ENCODE measurements around the genes HMGB1 and RXFP2.

DNA sequence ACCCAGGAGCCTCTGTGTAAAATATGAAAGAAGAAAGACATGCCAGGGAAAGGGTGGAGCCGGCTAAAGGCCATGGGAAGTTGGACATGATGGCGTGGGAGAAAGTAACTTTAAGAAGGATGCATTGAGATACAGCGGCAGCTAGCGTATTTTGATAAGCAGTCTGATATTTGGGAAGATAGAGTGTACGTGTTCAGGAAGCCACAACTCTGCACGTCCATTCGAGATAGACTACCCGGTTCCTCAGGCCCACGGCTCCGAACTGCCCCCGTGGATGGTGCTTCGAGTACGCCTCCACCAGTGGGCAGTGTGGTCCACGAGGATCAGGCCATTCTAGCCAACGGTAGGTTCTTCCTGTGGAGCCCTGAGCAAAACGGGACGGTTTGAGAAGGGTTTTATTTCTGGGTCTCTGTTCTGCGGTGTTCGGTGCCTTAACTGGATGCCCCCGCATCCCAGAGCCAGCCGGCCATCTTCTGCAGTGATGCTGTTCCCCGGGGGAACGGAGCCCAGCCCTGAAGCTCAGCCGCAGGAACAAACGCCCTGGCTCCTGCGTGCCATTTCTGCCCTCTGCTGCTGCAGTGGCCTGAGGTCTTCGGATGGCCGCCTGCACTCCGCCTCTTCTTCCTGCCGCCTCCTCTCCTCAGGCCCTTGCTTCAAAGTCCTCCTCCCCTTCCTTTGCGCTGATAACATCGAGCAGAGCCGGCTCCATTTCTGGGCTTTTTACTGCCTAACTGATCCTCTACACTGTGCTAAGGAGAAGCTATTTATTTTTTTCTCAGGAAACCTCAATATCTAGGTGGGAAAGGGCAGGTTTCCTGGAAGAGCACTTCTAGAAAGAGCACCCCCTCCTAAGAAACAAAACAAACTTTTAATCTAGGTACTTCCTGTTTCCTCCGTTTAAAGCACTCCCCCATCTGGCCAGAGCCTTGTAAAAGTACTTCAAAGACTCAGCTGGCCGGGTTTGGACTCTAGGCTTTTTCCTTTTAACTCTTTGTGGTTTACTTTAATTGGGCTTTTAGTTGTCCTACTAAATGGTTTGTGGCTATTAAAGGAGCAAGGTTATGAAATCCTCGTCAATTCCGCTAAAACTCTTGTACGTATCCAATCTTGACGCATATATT is 36.1 kb upstream of the SLC46A3 start:
- CAGE, long polyA plus RNA = no peak
- RRBS = no CpG with 5 or more reads among the region's 39 CpGs

DNA sequence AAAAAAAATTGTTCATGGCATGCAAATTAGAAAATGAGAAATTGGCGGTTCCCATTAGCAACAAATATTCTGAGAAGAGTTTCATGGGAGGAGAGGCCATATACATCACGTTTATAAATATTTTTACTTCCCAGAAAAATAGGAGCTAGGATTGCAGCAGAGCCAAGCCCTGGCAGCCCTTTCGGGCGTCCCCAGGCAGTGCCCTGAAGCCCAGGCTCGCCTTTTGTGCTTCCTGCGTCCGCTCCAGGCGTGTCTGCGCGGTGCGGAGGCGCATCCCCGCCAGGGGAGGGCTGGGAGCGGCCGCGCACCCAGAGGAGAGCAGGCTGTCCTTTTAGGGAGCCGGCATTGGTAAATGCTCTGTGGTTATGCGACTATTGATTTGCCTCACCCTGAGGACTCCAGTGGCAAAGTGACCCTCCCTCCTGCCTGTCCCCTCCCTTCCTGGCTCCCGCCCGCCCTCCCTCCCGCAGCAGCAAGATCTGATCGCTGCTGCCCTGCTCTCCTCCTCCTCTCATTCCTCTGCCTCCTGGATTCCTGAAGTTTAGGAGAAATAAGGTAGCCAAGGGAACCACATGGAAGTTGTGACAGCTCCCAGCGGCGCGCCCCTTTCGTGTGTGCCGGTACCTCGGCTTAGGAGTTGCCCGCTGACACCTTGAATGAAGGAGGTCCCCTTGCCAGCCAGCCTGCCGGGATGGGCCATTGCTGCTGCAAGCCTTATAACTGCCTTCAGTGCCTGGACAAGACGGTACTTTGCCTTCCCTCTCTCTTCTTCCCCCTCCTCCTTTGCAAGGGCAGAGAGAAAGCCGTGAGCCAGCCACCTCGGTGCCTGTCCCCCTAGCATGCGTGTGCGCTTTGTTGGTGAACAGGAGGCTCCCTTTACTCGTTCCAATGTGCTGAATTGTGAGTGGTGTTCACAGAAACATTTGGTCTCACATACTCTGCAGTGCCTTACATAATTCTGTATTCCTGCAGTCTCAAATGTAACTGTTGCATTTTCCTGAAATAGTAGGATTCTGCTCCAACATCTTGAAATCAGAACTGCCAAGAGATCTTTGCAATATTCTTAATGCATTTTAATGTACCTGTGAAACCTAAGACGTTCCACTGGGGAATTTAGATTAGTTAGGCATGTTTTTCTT is 167.0 kb downstream of the SLC7A1 start:
- CAGE, long polyA plus RNA = no peak
- RRBS = 4% methylated on average over 4 of the region's 37 CpGs

DNA sequence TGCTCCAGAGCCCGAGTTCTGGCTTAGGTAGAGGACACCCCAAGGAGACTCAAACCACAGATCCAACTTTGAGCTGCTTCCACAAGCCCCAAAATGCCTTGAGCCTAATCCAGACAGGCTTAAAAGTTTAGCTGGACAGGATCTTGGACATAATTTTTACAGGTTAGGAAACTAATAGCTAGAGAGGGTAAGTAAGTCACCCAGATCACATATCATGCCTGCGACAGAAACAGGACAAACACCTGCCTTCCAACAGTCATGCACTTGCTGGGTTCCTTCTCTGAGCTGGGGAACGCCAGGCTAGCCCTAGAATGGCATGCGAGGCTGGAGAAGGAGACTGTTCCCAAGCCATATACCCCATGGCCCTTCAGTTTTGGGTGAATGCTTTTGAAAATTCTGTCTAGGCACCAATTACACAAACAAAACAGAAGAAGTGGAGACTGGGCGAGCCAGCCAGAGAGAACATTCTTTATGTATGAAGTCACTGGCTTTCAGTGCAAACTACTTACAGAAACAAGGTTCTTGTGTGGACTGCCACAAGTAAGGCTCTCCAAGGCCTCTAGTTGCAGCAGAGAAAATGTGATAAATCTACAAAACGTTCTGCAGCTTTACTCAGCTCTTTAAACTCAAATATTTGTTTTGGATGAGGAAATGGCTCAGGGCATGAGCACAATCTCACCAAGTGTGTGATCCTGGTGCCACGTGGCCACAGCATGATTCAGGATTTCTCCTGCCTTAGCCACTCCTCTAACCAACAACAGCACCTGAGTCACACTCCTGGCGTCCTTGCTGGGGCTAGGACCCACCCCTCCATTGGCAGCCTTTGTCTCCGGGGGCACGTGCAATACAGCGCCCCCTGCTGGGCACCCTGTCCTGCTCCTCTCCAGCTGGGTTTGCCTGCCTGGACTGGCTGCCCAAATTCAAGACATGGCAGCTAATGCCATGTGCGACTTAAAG is 73.4 kb upstream of the UBL3 start:
- CAGE, long polyA plus RNA = no peak
- RRBS = no CpG with 5 or more reads among the region's 12 CpGs

DNA sequence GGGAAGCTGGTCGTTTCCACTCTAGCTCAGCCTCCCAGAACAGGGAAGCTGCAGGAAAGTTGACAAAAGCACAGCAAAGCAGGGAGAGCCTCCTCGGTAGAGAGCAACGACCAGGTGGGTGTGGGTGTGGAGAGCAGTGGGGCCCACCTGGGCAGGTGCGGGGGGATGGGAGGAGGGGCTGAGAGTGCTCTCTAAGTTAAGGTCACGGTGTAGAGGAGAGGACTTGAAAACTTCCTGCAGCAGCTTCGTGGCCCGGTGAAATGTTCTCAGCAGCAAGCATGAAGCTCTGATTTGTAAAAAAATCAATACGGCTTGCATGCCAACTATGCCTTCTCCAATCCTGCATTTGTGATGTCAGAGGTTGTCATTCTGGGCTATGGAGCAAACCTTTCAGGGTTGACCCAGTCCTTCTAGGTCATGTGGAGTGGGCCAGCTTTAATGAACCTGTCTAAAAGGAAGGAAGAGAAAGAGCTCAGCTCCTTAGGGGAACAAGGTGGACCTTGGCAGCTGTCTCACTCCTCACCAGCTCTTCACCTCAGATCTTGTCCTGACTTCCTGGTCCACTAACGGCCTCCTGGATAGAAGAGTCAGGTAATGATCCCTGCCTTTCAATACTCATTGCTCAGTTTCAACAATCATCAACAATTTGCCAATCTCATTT is 85.8 kb upstream of the UBL3 start:
- CAGE, long polyA plus RNA = no peak
- RRBS = no CpG with 5 or more reads among the region's 9 CpGs

GRCh38 chr13:30049748-30050077 is 199.3 kb upstream of the UBL3 start:
- CAGE, long polyA plus RNA = no peak
- RRBS = no CpG with 5 or more reads among the region's 5 CpGs

- CAGE, long polyA plus RNA = no peak
- RRBS = no CpG with 5 or more reads among the region's 14 CpGs
Observed at GRCh38 chr13:30132504-30132912, 174.8 kb downstream of the KATNAL1 start.

- CAGE, long polyA plus RNA = no peak
- RRBS = no CpG with 5 or more reads among the region's 11 CpGs
Observed at GRCh38 chr13:30307781-30308084, 382 bp upstream of the KATNAL1 start.

DNA sequence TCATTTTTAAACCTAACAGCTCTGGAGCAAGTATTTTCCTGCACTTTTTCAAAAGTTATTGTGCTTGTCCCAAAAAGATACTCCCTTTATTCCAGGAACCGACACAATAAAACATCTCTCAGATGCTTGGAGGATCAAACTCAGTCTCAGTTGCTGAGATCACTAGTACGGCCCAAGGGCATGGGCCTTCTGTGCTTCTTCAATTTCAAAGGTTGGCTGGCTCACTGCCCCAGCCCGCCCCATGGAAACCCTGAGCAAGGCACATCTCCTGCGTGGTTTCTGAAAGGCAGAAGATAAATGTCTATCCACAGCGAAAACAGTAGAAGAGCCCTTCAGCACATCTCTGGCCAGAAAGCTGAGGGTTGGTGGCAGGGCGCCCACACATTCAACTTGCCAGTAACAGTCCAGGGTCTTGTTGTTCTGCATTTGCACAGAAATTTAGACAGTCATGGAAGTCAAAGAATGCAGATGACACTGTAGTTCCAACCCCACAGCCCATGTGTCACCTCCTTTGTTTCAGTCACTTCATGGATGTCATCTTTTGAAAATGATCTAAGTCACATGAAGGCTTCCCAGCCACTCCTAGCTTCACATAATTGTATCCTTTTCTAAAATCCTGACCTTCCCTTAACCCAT is 24.0 kb upstream of the KATNAL1 start:
- CAGE, long polyA plus RNA = no peak
- RRBS = no CpG with 5 or more reads among the region's 6 CpGs

DNA sequence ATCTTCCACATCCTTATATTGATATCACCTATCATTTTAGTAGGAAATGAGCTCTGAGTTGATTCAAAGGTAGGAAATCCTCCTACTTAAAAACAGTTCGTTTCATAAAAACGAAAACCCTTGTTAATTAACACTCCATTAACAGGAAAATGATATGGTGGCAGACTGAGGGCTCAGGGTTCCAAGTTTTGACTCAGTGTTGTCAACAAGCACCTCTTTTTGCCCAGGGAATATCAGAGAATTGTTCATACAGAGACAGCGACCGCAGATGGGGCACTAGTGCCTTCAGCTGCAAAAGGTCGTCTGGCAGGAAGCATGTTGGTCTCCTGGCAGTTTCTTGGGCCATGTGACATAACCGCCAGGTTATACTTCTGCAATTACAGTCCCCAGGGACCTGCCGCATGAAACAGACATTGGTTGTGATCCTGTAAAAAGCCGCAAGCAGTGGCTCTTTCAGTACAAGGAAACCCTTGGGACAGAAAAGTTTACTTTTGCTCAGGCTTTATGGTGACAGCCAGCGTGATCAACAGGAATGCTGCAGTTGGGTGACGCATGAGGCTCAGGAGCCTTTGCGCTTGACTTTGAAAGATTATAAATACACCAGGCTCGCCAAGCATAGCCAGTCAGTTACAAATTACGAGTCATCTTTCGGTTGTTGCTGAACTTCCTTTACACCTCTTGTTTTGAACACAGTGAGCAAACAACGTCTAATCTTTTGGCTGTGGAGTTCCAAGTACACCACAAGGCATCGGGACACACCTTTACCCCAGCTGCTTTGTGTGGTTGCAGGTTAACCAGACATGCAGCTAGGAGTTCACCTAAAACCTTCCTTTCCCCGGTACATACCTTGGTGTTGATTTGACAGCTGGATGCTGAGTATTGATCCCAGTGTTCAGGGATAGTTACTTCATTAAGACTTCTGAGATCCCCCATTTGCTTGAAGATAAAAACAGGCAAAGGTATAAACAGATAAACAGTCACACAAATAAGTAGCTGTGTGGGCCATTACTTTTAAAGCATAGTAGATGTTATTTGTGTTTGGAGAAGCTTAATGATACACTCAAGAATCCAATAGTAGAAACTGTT is 50.5 kb upstream of the UBE2L5 start:
- CAGE, long polyA plus RNA = no peak
- RRBS = no CpG with 5 or more reads among the region's 17 CpGs

- CAGE, long polyA plus RNA = no peak
- RRBS = 2% methylated on average over 36 of the region's 53 CpGs
Observed at GRCh38 chr13:30465287-30465590, 497 bp downstream of the HMGB1 start.

DNA sequence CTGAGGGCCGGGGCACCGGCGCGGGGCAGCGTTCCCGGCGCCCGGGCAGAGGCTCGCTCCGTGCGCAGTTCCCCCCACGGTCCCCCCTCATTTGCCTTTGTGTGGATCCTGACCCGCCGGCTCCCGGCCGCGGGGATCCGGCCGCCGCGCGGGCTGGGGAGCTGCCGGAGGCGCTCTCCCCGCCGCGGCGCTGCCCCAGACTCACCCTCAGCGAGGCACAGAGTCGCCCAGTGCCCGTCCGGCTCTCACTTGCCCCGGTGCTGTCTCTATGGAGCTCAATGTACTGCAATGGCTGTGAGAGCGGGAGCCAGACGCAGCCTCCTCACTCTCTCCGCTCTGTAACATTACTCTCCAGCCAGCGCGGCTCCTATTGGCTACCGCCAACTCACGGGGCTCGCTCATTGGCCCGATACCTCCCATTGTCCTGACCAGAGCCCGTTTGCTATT is at the start of gene HMGB1:
TSS of gene HMGB1 (minus strand) at position 346 of the 447 bp plus-strand sequence.
- CAGE, long polyA plus RNA = no peak
- RRBS = 3% methylated on average over 12 of the region's 43 CpGs

DNA sequence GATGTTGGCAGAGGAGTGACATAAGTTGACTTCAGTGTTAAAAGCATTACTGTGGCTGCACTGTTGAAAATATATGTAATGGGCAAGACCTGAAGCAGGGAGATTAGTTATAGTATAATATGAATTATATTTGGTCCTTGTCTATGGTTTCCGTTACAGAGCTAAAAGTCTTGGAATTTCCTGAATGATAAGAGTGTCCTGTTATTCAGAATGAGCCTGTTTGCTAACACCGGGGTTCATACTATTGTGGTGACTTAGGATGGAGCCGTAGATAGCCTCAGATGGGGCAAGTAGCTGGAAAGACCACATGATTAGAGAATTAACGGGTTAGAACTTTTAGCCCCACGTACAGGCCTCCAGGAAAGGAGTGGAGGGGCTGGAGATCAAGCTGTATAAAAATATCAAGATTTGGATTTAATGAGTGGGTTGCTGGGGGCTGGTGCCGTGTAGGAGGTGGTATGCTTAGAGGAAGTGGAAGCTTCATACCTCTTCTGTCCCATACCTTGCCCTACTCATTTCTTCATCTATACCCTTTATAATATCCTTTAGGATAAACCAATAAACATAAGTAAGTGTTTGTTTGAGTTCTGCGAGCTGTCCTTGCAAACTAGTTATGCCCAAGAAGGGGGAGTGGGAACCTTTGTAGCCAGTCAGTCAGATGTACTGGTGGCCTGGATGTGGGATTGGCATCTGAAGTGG is 5.8 kb downstream of the USPL1 start:
- CAGE, long polyA plus RNA = no peak
- RRBS = no CpG with 5 or more reads among the region's 7 CpGs

- CAGE, long polyA plus RNA = no peak
- RRBS = no CpG with 5 or more reads among the region's 5 CpGs
Observed at GRCh38 chr13:30648312-30648955, 30.7 kb downstream of the USPL1 start.

DNA sequence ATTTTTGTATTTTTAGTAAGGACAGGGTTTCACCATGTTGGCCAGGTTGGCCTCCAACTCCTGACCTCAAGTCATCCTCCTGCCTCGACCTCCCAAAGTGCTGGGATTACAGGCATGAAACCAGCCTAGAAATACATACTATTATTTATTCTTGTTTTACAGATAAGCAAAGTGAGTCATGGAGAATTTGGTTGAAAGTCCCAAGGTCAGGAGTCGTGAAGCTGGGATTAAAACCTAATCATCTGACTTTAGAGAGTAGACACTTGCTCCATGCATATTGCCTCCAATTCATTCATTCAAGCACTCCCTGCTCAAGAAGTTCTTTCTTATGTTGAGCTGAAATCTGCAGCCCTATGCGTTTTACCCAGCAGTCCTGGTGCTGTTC is 4.2 kb downstream of the ALOX5AP start:
- CAGE, long polyA plus RNA = no peak
- RRBS = no CpG with 5 or more reads among the region's 3 CpGs

GRCh38 chr13:30803074-30803511 is 67.8 kb downstream of the ALOX5AP start:
- CAGE, long polyA plus RNA = no peak
- RRBS = 23% methylated on average over 9 of the region's 27 CpGs

GRCh38 chr13:30907018-30908222 is 1.3 kb downstream of the MEDAG start:
- CAGE, long polyA plus RNA = no peak
- RRBS = no CpG with 5 or more reads among the region's 15 CpGs

- CAGE, long polyA plus RNA = no peak
- RRBS = no CpG with 5 or more reads among the region's 3 CpGs
Observed at GRCh38 chr13:31073839-31074609, 87.7 kb downstream of the HSPH1 start.

DNA sequence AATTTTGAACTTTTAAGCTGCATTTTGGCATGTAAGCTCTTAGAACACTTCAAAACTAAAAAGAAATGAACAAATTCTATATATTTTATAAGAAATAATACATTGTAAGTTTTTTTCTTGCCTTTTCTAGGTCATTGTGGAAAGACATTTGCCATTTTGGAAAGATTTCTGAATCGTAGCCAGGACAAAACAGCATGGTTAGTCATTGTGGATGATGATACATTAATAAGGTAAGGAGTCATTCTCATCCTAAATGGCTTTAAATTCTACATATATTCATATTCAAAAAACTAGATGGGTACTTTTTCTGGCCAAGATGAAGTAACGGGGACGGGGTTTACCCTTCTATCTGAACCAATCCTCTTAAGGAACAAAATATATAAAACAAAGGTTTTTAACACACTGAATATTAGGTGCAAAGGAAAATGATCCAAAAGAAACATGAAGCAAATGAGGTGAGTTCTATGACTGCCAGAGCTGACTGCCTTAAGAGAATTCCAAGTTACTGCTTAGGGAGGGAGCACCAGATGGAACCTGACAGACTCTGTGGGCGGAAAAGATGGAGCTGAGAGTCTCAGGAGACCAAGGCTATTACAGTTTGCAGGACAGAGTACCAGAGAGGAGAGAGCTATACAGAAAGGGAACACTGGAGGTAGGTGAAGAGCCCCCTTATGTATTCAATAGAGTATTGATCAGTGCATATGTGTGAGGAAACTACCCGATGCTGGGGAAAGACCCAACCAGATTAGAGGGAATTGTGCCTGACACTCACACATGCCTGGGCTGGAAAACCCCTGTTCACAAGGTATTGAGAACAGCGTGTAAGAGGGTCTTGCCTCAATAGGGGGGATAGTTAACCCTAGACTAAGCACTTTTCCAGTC is 87.1 kb downstream of the B3GLCT start:
- CAGE, long polyA plus RNA = no peak
- RRBS = no CpG with 5 or more reads among the region's 6 CpGs

GRCh38 chr13:31739401-31739853 is at the start of gene RXFP2:
Gene RXFP2, plus strand, starts transcription at chr13:31739526.
- CAGE, long polyA plus RNA = no peak
- RRBS = no CpG with 5 or more reads among the region's 3 CpGs

DNA sequence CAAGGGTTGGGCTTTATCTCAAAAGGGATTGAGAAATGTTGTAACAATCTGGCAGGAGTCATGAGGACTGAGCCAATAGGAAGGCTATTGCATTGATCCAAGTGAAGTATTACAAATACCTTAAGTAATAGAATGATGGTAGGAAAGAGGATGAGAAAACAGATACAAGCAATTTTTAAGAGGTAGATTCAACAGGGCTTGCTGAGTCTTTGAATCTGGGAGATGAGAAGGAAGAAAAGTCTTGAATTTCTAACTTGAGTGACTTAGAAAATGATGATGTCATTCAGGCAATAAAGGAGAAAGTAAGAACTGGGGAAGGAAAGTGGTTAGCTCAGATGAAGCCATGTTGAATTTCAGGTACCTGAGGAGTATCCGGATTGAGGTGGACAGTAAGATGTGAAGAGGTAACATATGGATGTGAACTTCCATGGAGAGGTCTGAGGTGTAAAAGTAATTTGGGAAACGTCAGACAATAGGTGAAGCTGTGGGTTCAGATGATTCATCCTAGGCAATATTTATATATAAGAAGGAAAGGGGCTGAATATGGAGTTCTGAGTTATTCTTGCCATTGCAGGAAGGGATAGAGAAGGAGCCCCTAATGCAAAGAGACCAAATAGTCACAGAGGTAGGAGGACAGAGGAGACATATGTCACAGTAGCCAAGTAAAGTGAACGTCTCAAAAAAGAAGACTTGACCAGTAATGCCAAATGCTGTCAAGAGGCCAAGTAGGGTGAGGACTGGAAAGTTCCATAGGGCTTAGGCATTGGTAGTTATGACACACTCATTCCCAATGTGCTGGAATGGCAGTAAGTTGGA is 15.3 kb upstream of the FRY start:
- CAGE, long polyA plus RNA = no peak
- RRBS = no CpG with 5 or more reads among the region's 3 CpGs